Measurements from ENCODE around the gene SLC47A2.

DNA sequence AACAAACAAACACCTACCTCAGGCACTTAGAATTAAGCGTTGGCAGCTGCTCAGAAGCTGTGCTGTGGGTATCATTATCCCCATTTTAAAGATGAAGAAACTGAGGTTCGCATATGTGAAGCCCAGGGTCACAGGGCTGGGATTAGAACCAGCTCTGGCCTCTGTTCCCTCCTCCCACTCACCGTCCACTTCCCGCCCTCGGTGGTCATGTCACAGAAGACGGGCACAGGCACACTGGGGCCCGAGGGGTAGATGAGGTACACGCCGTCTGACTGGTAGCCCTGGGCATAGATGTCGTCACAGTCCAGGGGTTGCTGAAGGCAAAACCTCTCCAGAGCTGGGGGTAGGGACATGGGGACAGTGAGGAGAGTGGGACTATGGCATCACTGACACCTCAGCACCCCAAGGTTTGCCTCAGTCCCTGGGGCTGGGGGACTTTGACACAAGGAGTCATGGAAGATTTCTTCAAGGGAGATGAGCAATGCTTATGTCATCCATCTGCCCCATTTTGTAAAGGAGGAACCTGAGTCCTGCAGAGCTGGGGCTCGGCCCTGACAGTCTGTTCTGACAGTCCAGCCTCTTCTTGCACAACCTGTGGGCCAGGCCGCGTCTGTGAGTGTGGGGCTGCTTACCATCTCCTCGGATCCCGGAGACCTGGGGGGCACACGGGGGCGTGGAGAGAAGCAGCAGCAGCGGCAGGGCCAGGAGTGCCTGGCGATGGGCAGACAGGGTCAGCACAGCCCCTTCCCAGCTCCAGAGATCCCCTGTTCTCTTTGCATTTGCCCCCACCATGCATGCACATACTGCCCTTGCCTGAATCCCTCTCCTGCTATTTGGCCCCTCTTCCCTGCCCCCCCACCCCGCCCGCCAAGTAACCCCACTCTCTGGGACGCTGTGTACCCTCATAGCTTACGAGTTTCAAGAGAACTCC lies 597 bp downstream of the MFAP4 start:
- PRO-cap: no peak
- RAMPAGE, long total RNA: no peak

GRCh38 chr17:19446555-19446994 lies 35.5 kb downstream of the RNF112 start:
- PRO-cap: no peak
- RAMPAGE, long total RNA: no peak

DNA sequence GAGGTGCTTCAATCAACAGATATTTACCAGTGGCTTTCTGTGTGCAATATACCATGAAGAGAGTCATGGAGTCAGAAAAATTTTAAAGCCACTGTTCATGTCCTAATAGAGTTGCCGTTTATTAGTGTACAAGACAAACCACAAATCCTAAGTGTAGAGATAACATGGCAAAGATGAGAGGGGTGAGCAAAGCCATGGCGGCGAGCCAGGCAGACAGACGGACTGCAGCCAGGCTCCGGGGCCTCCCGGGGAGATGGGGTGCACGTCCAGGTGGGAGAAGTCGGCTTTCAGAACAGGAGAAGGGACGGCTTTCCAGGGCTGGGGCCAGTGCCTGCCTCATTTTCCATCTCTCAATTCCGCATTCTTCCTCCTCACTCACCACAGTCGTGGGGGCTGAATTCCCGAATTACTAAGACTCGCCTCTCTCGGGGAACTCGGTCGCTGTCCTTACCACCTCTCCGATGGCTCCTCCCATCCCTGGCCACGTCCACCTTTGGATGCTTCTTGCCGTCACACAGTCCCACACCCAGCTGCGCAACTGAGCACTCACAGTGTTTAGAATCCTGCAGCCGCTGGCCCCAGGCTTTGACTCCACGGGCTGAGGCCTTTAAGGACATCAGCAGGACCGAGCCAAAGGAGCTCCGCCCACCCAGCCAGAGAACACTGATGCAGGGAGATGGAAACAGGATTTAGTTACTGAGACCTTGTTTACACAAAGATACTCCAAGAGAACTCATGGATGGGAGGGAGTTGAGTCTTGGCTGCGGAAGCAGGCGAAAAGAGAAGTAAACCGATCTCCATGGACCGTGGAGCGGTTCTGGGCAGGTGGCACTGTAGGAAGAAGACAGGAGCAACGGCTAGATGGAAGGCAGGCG lies 59.6 kb downstream of the RNF112 start:
- PRO-cap: no peak
- RAMPAGE, long total RNA: no peak

DNA sequence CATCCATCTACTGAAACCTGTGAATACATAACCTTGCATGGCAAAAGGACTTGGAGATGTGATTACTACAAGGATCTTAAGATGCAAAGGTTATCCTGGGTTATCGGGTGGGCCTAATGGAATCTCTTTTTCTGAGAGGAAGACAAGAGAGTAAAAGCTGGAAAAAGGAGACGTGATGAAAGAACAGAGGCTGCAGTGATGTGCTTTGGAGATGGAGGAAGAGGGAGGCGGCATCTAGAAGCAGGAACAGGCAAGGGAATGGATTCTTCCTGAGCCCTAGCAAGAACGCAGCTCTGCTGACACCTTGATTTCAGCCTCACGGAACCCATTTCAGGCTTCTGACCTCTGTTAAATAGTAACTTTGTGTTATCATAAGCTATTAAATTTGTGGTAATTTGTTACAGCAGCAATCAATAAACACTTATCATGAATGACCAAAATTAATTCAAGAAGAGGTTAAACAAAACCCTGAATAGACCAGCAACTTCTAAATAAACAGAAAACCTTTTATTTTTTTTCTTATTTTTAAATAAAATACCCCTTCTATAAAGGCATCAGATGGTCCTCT lies 4.2 kb upstream of the SLC47A1 start:
- PRO-cap: no peak
- RAMPAGE, long total RNA: no peak

DNA sequence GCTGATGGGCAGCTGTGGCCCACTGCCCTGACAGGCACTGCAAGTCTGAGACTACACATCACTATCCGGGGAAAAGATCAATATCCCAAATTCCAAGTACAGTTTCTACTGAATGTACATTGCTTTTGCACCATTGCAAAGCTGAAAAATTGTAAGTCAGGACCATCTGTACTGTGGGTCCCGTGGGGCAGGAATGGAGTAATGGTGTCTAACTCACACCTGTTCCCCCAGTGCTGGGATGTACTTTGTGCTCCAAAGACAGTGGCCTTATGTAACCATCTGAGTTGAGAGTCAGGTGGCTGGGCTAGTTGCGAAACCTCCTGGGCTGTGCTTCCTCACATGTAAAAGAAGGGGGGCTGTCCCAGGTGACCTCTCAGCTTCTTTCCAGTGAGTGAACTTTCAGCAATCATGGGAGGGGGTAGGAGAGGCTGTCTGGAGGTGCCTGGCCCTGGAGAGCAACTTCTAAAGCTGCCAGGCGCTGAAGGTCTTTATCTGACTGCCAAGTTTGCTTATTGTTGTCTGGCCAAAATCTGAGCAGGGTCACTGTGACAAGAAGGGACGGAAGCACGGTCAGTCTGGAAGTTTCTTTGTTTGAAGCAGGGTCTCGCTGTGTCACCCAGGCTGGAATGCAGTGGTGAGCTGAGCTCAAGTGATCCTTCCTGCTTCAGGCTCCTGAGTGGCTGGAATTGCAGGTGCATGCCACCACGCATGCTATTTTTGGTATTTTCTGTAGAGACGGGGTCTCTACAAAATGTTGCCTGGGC lies 4.9 kb downstream of the SLC47A1 start:
- PRO-cap: no peak
- RAMPAGE, long total RNA: no peak

DNA sequence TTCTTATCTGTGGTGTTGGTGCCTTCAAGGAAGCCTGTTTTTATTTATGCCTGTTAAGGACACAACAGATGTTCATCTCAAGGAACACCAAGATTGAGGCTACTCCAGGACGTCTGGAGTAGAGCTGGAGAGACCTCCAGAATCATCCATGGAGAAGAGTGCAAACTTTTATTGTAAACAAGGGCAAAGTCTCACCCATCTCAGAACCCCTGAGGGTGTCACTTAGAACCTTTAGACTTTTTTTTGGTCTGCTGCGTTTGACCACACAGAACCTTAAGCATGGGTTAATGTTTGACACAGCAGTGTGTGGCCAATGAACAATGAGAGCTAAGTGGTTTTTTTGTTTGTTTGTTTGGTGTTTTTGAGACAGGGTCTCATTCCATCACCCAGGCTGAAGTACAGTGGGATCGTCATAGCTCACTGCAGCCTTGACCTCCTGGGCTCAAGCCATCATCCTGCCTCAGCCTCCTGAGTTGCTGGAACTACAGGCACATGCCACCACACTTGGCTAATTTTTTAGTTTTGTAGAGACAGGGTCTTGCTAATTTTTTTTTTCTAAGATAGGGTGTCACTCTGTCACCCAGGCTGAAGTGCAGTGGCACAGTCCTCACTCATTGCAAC lies 16.2 kb downstream of the SLC47A1 start:
- PRO-cap: no peak
- RAMPAGE, long total RNA: no peak

- PRO-cap: no peak
- RAMPAGE, long total RNA: no peak
Observed at GRCh38 chr17:19646963-19647259, 1.6 kb upstream of the ALDH3A2 start.

GRCh38 chr17:19703212-19704326 lies 12.8 kb downstream of the SLC47A2 start:
- PRO-cap: no peak
- RAMPAGE, long total RNA: no peak

GRCh38 chr17:19716326-19717172 lies at the start of gene SLC47A2:
Gene SLC47A2, minus strand, starts transcription at chr17:19716584.
- PRO-cap: no peak
- RAMPAGE, long total RNA: no peak

GRCh38 chr17:19744514-19745928 lies 3.1 kb downstream of the ALDH3A1 start:
- PRO-cap: no peak
- RAMPAGE, long total RNA: no peak

DNA sequence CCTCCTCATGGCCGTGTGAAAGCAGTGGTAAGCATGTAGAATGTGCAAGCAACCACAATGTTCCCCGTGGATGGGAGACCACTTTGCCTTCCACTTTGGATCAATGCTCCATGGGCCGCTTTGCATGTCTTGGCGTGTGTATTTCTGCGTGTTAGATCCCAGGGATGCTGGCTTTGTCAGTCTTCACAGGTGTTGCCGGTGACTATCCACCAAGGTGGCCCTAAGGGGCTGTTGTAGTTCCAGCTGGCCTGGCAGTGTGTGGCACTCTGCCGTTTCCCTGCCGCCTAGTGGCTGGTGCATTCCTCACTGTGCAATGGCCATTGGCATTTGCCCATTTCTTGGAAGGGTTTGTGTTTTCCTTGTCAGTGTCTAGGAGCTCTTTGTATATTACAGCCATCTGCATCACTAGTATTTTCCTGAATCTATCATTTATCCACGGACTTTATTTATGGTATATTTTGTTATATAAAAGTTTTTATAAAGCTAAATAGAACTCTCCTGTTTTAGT lies 5.7 kb upstream of the ALDH3A1 start:
- PRO-cap: no peak
- RAMPAGE, long total RNA: no peak

DNA sequence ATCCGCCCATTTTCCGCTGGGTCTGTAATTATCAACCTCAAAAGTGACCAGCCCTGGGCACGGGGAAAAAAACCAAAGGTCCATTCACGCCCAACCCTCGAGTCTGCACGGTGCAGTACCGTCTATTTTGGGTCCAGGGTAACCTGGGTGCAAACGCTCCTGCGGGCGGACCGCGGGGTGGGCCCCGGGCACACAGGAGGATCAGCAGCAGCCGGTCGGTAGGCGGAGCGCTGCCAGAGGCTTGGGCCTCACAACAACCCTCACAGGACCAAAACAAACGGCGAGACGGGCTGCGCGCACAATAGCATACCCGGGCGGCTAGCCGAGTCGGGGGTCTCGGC lies 859 bp downstream of the ULK2 start:
- PRO-cap: no peak
- RAMPAGE, long total RNA: no peak

- PRO-cap: no peak
- RAMPAGE, long total RNA: no peak
Observed at GRCh38 chr17:19979831-19980885, 2.5 kb upstream of the AKAP10 start.

GRCh38 chr17:20063385-20064638 lies 54.7 kb downstream of the SPECC1 start:
- PRO-cap: no peak
- RAMPAGE, long total RNA: no peak

DNA sequence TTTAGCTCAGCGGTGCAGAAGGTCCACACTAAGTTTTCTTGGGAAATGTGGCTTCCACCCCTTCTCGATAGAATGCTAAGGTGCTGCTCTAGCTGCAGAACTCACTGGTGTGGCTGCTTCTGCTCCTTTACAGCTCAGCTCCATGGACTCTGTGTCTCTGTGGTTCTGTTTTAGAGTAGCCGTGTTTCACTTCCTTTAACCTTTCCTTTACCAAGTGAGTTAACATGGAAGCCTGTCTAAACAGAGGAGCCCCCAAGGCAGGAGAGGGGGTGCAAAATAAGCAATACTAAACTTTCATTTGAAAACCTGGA lies 65.3 kb downstream of the SPECC1 start:
- PRO-cap: no peak
- RAMPAGE, long total RNA: no peak

DNA sequence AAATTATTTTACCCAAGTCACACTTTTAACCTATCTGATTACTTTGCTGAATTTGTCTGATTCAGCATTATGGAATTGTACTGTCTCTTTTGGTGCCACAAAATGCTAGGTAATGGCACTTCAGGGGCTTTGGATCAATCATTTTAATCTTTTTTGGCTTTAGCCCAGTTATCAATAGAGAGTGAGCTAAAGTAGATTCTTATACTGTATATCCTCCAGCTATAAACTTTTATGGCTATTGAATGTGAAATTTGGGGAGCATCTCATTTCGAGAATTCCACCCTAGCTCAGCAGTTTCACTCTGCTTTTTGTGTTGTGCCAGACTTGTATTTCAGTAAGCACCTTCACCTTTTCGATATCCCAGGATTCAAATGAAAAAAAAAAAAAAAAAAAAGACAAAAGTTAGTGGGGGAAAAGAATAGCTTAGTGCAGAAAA lies 125.9 kb downstream of the LGALS9B start:
- PRO-cap: no peak
- RAMPAGE, long total RNA: no peak

DNA sequence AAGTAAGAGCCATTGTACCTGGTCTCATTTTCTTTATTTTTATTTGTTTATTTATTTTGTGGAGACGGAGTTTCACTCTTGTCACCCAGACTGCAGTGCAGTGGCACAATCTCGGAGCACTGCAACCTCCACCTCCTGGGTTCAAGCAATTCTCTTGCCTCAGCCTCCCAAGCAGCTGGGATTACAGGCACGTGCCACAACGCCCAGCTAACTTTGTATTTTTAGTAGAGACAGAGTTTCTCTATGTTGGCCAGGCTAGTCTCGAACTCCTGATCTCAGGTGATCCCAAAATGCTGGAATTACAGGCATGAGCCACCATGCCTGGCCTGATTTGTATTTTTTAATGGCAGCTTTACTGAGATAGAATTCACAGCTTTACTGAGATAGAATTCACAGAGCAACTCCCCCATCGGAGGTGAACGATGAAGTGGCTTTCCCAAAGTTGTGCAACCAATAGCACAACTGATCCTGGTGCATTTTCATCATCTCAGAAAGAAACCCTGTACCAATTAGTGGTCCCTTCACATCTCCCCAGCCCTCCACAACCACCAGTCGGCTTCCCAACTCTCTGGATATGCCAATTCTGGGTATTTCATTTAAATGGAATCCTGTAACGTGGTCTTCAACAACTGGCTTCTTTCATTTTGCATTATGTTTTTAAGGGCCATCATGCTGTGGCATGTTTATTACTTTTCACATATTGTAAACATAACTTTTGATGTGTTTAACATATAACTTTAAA lies 7.3 kb downstream of the TMEM11 start:
- PRO-cap: no peak
- RAMPAGE, long total RNA: no peak

DNA sequence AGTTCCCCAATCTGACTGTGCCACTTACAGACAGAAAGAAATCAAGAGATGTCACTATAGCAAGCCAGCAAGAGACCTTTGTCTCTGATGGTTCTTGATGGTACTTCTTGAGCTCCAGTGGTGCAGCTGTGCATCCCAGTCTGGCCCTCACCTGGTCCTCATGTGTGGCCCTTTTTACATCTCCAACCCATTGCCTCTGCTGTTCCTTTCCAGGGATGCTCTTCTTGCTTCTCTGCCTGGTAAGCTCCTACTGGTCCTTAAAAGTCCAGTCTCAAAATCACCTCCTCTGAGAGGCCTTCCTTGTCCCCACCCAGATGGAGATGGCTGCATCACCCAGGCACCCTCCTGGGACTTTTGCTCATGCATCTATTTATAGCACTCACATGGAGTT lies 2.5 kb upstream of the MAP2K3 start:
- PRO-cap: no peak
- RAMPAGE, long total RNA: no peak

GRCh38 chr17:21310964-21311523 lies 26.5 kb downstream of the MAP2K3 start:
- PRO-cap: no peak
- RAMPAGE, long total RNA: no peak

DNA sequence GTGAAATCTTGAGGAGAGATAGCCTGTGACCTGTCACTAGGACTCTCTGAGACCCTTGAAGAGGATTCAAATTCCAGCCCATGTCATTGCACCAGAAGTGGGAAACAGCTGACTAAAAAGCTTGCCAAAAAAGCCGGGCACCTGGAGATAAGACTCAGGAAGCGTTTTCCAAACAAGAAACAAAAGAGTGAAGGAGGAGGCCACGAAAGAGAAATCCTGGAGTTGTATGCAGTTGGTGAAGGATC lies 9.1 kb upstream of the WSB1 start:
- PRO-cap: no peak
- RAMPAGE, long total RNA: no peak